ENCODE measurements around the gene OR9K2.

DNA sequence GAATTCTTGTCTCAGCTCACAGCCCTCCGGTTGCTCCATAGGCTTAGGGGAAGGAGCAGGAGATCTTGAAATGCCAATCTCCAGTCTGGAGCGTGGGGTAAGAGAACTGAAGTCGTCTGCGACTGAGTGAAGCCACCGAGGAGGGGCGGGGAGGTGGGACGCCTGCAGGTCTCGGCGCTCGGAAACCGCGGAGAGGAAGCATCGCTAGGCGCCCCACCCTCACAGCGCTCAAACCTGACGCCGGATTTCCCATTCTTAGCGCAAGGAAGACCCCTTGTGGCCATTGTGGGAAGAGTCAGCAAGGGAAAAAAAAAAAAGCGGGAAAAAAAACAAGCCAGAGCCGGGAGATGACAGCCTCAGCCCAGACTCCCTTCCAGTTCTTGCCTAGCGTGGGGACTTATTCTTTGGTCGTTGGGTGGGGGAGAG lies 28.2 kb upstream of the SMUG1 start:
- PRO-cap, 2 experiments, result no peak in any of the 2 experiments
- RAMPAGE, long total RNA, 4 experiments, result no peak in any of the 4 experiments

- PRO-cap, 2 experiments, result no peak in any of the 2 experiments
- RAMPAGE, long total RNA, 4 experiments, result no peak in any of the 4 experiments
Observed at GRCh38 chr12:54390033-54390703, 5.6 kb upstream of the ZNF385A start.

- PRO-cap, 2 experiments, result no peak in any of the 2 experiments
- RAMPAGE, long total RNA, 4 experiments, result no peak in any of the 4 experiments
Observed at GRCh38 chr12:54401350-54401958, 16.9 kb upstream of the ZNF385A start.

DNA sequence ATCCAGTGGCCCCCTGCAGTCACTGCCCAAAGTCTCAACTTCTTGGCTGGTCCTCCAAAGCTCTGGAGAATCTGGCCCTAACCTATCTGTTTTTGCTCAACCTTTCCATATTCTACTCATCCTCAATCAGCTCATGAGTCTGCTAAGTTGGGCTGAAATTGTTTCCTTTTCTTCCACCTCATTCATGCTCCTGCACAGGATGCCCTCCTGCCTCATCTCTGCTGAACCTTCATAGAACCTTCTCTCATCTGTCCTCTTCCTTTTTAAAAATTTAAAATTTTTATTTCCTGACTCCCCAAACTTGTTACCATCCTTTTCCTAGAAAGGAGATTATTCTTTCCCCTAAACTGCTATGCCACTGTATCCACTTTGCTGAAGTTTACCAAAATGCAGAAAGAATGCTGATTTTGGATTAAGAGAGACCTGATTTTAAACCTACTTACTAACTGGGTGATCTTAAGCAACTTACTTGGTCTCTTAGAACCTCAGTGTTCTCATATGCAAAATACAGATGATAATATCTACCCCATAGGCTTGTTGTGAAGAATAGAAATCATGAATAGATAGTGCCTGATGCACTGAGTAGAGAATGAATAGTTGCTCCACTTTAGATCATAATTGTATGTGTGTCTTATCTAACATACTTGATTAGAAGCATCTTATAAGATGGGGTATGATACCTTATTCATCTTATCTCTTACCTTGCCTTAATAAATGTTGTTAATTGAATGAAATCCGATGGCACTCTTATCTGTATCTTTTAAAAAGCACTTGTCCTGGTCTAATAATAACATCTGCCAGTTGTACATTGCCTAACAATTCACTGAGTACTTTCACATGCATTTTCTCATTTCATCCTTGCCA lies 12.3 kb downstream of the ITGA5 start:
- PRO-cap, 2 experiments, result no peak in any of the 2 experiments
- RAMPAGE, long total RNA, 4 experiments, result no peak in any of the 4 experiments

DNA sequence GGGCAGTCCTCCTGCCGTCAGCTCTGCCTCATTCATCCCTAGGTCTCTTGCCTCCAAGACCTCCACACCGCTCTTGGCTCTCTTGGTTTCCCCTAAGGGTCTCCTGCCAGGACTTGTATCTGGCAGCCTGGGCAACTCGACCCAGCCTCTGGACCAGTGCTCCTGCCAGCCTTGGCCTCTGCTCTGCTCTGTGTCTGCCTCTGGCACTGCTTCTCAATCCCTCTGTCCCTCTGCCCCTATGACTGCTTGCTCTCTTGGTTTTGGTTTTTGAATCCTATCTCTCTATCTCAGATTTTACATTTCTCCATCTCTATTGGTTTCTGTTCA lies 6.3 kb downstream of the ITGA5 start:
- PRO-cap, 2 experiments, result no peak in any of the 2 experiments
- RAMPAGE, long total RNA, 4 experiments, result no peak in any of the 4 experiments

DNA sequence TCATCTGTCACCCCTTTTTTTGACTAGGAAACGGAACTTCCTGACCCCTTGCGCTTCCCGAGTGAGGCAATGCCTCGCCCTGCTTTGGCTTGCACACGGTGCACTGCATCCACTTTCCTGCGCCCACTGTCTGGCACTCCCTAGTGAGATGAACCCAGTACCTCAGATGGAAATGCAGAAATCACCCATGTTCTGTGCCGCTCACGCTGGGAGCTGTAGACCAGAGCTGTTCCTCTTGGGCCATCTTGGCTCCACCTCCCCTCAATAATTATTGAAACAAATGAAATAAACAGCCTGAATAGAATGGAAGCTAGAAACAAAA lies 34.4 kb downstream of the MUCL1 start:
- PRO-cap, 2 experiments, result no peak in any of the 2 experiments
- RAMPAGE, long total RNA, 4 experiments, result no peak in any of the 4 experiments

DNA sequence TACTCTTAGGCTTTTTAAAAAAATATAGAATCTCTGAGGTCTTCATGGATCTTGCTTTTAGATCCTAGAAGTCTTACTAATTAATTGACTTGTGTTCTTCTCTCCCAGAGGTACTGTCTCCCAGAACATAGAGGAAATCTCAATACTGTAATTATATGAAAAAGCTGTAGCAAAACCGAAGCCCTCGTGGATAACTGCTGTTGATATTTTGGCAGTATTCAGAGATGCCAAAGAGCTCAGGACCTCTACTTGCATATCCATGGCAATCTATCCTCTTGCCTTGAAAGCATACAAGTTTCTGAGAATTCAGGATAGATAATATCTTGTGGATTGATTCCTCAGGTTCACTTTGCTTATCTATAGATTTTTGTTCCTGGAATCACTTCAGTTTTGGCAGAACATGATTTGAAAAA lies at the start of gene OR9K2:
OR9K2 (plus strand) TSS at position 232 of the 413 bp plus-strand sequence.
- PRO-cap, 2 experiments, result no peak in any of the 2 experiments
- RAMPAGE, long total RNA, 4 experiments, result no peak in any of the 4 experiments

DNA sequence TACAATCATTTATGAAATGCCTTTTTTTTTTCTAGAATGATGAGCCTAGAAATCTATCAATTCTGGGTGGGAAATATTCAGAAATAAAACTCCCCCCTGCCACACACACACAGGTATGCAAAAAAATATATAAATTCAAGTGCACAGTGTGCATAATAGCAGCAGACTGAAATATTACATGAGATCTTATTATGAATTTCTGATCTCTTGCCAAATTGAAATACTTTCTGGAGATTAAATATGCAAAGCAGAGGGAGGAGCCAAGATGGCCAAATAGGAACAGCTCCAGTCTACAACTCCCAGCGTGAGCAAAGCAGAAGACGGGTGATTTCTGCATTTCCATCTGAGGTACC lies 8.4 kb upstream of the OR6C68 start:
- PRO-cap, 2 experiments, result no peak in any of the 2 experiments
- RAMPAGE, long total RNA, 4 experiments, result no peak in any of the 4 experiments

- PRO-cap, 2 experiments, result no peak in any of the 2 experiments
- RAMPAGE, long total RNA, 4 experiments, result no peak in any of the 4 experiments
Observed at GRCh38 chr12:55626114-55626566, 10.6 kb upstream of the OR10P1 start.

DNA sequence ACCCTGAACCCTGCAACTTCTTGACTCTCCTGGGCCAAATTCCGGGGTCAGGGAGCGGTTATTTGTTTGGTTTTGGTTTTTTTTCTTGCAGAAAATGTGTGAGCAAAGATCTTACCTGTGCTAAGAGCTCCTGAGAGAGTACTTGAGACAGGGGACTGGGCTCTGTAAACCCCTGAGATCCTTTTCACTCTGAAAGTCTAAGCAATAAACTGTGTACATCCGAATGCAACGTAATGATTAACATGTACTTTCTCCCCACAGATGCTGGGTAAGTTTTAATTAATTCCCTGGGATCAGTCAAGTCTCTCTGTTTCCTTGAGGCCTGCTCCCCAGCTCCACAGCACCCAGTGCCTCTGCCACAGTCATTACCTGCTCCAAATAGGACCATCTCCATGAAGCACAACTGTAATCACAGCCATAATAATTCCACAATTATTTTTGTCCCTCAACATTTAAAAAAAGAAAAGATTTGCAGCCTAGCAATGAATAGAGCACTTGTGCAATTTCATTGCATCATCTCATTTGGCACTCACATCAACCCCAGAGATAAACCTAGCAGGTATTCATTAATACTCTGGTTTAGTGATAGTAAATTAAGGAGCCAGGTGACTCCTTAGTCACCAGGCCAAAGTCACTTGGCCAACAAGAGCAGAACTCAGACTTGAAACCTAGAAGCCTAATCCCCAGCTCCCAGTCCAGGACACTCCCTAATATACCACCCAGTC lies 21.7 kb downstream of the OR10P1 start:
- PRO-cap, 2 experiments, result no peak in any of the 2 experiments
- RAMPAGE, long total RNA, 4 experiments, result no peak in any of the 4 experiments

DNA sequence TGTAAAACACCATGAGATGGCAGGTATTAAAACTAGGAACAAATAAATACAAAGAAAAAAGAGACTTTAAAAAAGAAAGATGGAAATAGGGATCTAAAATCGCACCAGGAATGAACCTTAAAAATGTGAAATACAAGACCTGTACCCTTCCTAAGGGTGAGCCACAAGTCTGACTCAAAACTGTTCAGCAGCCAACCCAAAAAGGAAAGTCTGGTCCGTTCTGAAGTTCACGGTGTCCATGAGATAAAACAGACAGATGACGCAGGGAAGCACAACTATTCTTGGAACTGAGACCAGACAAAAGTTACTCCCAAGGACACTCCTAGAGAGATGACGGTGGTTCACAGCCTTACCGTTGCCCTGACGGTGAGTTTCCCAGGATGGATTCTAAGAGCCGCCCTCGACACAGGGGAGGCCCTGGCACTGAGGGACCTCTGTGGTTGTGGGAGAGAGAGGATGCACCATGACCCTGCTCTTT lies 22.1 kb upstream of the METTL7B start:
- PRO-cap, 2 experiments, result no peak in any of the 2 experiments
- RAMPAGE, long total RNA, 4 experiments, result no peak in any of the 4 experiments

- PRO-cap, 2 experiments, result no peak in any of the 2 experiments
- RAMPAGE, long total RNA, 4 experiments, result no peak in any of the 4 experiments
Observed at GRCh38 chr12:55673530-55674120, 7.9 kb upstream of the METTL7B start.

GRCh38 chr12:55713032-55713530 lies 2.8 kb upstream of the BLOC1S1 start:
- PRO-cap, 2 experiments, result no peak in any of the 2 experiments
- RAMPAGE, long total RNA, 4 experiments, result no peak in any of the 4 experiments

- PRO-cap, 2 experiments, result no peak in any of the 2 experiments
- RAMPAGE, long total RNA, 4 experiments, result no peak in any of the 4 experiments
Observed at GRCh38 chr12:55715141-55715710, 620 bp upstream of the BLOC1S1 start.

DNA sequence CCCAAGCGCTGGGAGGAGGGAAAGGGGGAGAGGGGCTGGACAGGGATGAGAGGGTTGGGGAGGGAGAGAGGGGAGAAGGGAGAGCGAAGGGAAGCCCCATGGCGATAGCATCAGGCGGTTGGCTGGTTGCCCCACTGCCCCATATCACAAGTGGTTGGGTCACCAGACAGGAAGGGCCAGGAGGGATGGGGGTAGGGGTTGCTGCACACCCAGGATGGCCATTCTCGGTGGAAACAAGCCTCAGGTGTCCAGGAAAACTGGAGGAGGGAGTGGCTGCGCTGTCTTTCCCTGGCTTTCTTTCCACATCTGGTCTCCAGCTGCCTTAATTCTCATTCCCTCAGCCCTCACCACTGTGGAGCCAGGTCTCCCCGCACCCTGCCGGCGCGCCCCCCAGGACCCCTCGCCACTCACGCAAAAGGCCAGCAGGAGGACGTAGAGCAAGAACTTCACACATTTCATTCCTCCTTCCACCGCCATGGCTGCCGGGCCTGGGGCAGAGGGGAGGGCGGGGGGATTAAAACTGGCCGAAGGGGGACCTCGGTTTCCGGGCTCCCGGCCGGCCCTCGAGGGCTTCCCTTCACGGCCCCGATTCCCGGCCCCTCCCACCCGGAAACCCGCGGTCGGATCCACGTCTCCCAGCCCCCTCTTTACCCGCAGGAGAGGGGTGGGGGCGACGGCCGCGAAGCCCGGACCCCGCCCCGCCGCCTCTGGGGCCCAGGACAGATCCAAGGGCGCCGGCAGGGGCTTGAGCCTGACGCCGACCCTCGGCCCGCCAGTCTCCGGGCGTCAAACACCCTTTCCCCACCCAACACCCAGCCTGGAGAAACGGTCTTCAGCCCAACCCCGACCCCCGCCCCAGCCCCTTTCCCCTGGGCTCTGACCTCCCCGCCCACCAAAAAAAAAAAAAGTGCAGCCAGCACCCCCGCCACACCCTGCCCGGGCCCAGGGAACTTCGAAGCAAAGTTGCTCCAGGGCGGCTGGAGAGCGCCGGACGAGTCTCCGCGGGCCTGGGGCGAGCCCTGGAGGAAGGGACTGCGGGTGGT lies 623 bp downstream of the CD63 start:
- PRO-cap, 2 experiments, result peak in 2 of 2 experiments; most common plus-strand start position 656 of the sequence (in 2); most common minus-strand start position 405 of the sequence (in 1)
- RAMPAGE, long total RNA, 4 experiments, result no peak in any of the 4 experiments

- PRO-cap, 2 experiments, result peak in 2 of 2 experiments; most common plus-strand start chr12:55830260 (in 1); most common minus-strand start chr12:55830527 (in 2)
- RAMPAGE, long total RNA, 4 experiments, result start-site peak on the plus strand in 2 of 4 experiments, at chr12:55830808-55830947 at its widest, 19 to 162 reads per replicate
Observed at GRCh38 chr12:55829896-55831130, 926 bp upstream of the DNAJC14 start.

GRCh38 chr12:55901826-55902527 lies 25.7 kb downstream of the PYM1 start:
- PRO-cap, 2 experiments, result no peak in any of the 2 experiments
- RAMPAGE, long total RNA, 4 experiments, result no peak in any of the 4 experiments

DNA sequence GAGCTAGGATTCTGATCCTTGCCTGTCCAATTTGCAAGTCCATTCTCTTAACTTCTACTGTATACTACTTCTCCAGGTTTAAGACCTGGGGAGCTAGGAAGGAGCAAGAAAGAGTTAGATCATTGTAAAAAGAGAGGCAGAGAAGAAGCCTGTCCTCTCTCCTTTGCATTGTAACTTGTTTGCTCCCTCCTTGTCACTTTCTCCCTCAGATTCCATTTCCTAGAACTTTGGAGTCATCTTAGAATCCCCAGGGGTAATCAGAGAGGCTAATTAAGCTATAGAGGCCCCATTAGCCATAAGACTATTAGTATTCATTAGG lies 3.0 kb downstream of the DGKA start:
- PRO-cap, 2 experiments, result no peak in any of the 2 experiments
- RAMPAGE, long total RNA, 4 experiments, result no peak in any of the 4 experiments

- PRO-cap, 2 experiments, result no peak in any of the 2 experiments
- RAMPAGE, long total RNA, 4 experiments, result start-site peak on the plus strand in 1 of 4 experiments, at chr12:56036569-56036758 at its widest, 7 reads per replicate
Observed at GRCh38 chr12:56035914-56036940, 5.5 kb upstream of the RPS26 start.

DNA sequence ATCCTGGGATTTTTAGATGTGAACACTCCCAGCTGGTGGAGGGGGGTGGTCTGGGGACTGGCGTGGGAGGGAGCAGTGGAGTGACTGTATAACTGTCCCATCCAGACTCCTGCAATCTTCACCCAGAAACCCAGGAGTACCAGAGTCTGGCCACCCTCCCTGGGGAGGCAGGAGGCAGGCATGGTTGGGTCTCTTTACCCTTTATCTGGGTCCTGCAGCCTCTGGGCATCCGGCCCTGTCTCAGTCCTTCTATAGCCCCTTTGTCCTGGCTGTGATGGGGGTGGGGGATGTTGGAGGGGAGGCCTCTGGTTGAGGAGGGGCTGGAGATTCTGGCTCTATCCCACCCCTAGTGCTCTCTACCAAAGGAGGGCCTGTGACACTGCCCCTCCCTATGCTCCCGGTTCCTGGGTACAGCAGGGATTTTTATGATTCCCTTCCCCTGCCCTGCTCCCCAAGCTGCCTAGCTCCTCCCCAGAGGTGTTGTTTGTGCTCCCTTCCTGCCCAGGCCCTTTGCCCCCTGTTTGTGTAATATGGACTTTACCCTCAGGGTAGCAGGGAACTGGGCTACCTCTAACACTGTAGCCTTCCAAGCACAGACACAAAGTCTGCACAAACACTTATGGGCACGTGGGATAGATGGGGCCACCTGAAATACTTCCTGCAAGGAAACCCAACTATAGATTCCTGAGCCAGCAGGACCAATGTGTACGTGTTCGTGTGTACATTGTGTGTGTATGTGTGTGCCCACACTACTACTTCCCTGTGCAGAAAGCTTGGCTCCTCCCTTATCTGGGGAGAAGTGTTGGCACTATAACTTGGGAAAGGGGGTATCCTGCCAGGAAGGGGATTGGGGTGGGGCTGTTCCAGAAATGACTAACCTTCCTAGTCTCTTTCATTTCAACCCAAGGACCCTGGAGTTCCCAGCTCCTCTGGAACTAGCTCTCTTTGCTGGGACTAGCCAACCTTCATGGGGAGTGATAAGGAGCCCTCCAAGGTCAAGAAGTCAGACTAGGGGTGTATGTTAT lies 1.8 kb downstream of the ERBB3 start:
- PRO-cap, 2 experiments, result no peak in any of the 2 experiments
- RAMPAGE, long total RNA, 4 experiments, result no peak in any of the 4 experiments

All from upper lobe of left lung (tissue), 5 donors.